T-cell (primary cell): ENCODE measurements around a stretch of chr3.

GRCh38 chr3:58010107-58011095 lies 2.2 kb downstream of the FLNB start:
- PRO-cap, 7 experiments: no peak in any of the 7 experiments

- PRO-cap, 7 experiments: peak in 2 of 7 experiments; most common minus-strand start chr3:58012918 (in 2)
Observed at GRCh38 chr3:58012756-58013099, 4.5 kb downstream of the FLNB start.

DNA sequence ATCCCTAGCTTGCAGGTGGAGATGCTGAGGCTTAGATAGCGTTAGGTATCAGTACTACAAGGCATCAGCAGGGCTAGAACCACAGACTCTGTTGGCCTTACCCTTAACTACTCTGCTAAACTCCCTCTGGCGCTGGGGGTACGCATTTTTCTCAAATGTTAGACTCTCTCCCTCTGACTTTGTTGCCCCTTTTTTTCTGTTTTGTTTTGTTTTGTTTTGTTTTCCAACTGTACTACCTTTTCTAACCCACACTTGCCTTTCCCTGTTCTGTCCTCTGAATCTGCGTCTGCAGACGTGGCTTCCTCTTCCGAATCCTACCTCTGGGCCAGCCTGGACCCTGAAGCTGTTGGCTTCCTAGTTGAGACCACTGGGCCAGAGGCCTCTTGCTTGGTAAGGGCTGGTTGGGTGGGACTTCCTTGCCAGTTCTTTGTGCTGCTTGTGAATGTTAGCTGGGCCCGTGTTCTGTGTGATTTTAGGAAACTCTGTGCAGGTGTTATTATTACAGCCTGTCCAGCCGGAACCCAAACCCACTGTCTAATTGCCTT lies 91.2 kb downstream of the FLNB start:
- PRO-cap, 7 experiments: no peak in any of the 7 experiments

DNA sequence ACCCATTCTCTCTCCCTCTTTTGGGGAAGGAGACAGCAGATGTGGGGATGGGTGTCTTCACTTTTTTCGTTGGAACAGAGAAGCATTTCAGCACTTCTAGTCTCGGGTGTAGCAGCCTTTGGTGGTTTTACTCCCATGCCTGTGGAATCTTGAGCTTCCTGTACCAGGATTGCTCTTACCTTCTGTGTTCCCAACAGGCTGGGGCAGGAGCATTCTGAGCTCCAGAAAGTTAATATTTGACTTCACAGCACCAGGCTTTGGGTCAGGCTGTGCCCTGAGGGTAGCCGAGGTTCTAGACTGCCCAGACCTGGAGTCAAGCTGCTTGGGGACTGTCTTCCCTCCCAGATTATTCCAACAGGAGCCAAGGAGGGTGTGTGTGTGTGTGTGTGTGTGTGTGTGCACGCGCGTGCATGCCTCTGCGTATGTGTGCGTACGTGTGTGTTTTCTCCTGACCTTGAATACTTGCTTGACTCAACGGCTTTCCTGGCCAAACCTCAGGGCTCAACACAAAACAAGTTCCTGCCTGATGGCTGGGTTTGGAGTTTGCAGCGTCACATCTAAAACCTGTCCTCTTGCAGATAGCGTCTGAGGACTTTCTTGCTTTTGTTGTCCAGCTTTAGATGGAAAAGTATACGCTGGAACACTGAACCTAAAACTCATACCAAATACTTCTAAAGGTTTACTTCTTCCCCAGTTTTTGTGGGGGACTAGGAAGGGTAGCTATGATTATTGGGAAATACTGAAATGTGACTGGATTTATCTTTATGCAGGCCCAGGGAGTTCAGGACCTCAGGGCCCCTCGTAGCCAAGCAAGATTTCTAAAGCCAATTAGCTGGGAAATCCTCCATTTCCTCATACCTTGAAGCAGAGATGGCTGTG lies 94.9 kb downstream of the FLNB start:
- PRO-cap, 7 experiments: no peak in any of the 7 experiments

GRCh38 chr3:58164138-58165048 lies 46.4 kb downstream of the DNASE1L3 start:
- PRO-cap, 7 experiments: no peak in any of the 7 experiments

DNA sequence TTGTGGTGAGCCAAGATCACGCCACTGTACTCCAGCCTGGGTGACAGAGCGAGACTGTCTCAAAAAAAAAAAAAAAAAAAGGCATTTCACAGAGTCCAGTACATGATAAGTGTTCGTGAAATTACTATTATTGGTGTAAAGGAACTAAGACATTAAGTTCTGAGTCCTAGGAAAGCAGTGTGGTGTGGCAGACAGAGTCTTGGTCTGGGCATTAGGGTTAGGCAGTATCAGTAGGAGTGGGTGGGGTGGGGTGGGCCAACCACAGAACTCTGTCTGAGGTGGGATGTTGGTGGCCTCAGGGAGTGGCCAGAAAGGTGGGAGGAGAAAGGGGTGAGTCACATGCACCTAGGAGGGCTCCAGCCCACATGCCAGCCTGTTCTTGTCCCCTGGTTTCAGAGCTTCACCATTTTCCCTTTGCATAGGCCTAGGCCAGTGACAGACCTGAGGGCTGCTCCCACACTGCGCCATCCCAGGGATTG lies 34.1 kb downstream of the DNASE1L3 start:
- PRO-cap, 7 experiments: no peak in any of the 7 experiments

DNA sequence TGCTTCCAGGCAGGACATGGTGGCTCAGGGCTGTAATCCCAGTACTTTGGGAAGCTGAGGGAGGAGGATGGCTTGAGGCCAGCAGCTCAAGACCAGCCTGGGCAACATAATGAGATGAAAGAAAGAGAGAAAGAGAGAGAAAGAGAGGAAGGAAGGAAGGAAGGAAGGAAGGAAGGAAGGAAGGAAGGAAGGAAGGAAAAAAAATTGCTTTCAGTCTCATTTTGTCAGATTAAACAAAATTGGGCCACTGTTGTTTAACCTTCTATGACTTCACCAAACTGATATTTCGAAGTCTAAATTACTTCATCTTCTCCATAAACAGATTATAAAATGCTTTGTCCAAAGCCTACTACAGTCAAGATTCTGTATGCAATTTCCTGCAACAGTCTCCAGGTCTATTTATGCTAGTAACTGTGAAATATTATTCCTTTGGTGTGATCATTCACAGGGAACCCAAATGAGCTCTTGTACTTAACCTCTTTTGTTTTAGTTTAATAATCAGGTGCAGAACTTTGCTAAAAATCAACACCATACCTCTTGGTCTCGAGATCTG lies 6.5 kb upstream of the ABHD6 start:
- PRO-cap, 7 experiments: no peak in any of the 7 experiments

GRCh38 chr3:58272253-58272655 lies 33.8 kb upstream of the RPP14 start:
- PRO-cap, 7 experiments: no peak in any of the 7 experiments

- PRO-cap, 7 experiments: no peak in any of the 7 experiments
Observed at GRCh38 chr3:58353922-58354664, 21.4 kb downstream of the PXK start.

DNA sequence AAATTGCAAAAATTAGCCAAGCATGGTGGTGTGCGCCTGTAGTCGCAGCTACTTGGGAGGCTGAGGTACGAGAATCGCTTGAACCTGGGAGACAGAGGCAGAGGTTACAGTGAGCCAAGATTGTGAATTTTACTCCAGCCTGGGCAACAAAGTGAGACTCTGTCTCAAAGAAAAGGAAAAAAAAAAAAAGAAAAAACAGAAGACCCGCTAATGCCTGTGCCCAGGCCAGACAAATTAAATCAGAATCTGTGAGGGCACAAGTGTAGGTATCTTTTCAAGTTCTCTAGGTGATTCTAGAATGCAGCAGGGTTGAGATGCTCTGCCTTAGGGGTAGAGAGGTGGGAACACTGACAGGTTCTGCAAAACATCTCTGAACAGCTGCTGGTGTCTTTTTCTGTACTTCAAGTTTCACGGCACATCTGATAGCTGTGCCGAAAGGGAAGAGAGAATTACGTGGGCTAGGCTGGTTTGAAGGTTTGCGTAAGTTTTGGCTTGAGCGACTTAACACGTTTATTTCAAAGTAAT lies 22.3 kb downstream of the PXK start:
- PRO-cap, 7 experiments: no peak in any of the 7 experiments

DNA sequence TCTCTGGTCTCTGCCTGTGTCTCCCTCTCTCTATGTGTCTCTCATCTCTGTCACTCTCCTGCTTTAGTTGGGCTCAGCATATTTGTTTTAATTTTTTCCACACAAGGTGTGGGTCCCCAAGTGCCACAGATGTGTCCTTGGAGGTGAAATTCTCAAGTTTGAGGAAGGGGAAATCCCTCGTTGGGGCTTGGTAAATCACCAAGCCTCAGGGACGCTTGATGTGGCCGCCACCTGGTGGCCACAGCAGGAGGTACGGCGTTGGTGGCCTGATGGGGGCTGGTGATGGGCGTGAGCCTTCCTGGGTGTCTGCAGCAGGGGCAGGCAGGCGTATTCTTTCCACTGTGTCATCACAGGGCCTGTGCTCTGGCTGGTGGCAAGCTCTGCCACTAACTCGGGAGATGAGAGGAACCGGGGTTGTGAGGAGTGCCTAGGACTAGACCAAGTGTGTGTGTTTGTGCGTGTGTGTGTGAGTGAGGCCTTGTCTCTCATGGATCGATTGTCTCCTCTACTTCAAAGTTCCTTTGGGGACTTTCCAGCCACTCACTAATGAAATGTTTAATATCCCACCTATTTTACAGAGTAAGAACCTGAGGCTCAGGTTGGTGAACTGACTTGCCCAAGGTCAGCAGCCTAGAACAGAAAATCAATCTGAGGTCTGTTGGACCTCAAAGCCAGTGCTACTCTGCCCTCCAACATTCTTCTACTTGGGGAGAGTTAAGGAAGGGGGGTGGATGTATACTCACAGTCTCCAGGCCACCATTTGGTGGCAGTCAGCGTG lies 4.1 kb downstream of the ACOX2 start:
- PRO-cap, 7 experiments: no peak in any of the 7 experiments

GRCh38 chr3:58560820-58561316 lies 16.3 kb downstream of the FAM107A start:
- PRO-cap, 7 experiments: no peak in any of the 7 experiments

GRCh38 chr3:58581146-58581883 lies 4.1 kb upstream of the FAM107A start:
- PRO-cap, 7 experiments: no peak in any of the 7 experiments

- PRO-cap, 7 experiments: no peak in any of the 7 experiments
Observed at GRCh38 chr3:58899492-58899736, 150.4 kb downstream of the CFAP20DC start.

- PRO-cap, 7 experiments: peak in 5 of 7 experiments; most common plus-strand start chr3:59424953 (in 2); most common minus-strand start chr3:59424776 (in 4)
Observed at GRCh38 chr3:59424655-59425252, 374.9 kb upstream of the CFAP20DC start.

DNA sequence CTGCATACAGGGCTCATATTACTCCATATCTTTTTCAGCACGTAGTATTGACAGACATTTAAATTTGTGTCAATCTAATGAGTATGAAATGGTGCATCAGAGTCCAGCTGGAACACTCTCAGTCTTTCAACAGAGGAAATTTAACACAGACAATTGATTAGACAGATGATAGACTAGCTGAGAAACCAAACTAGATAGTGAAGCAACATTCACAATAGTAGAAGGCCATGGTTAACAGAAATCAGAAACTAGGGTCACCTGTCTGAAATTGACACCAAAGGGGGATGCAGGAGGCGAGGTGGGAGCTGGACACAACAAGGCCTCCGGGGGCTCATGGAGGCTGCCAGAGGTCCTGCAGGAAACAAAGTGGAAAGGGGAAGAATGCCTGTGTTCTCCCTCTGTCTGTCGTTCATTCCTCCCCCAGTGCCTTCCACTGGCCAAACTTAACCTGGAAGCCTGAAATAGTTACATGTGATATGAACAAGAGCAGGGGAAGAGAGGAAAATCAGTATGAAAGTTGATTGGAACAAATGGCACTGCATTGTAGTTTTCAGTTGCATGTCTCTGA lies 501.9 kb upstream of the CFAP20DC start:
- PRO-cap, 7 experiments: no peak in any of the 7 experiments

DNA sequence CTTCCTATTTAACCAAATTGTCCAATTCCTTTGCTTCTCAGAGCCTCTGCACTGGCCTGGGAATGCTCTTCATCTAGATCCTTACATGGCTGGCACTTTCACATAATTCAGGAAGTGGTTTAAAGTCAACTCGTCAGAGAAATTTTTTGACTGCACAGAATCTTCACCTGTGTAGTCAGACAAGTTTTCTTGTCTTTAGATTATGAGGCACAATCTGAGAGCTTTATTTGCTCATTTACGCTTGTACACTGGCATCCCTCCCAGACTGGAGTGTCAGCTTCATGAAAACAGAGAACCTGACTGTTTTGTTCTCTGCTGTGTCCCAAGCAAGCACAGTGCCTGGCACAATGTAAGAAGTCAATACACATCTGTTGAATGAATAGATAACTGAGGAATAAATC lies 846.1 kb upstream of the CFAP20DC start:
- PRO-cap, 7 experiments: no peak in any of the 7 experiments

- PRO-cap, 7 experiments: no peak in any of the 7 experiments
Observed at GRCh38 chr3:60319518-60319991, 931.7 kb downstream of the FHIT start.

DNA sequence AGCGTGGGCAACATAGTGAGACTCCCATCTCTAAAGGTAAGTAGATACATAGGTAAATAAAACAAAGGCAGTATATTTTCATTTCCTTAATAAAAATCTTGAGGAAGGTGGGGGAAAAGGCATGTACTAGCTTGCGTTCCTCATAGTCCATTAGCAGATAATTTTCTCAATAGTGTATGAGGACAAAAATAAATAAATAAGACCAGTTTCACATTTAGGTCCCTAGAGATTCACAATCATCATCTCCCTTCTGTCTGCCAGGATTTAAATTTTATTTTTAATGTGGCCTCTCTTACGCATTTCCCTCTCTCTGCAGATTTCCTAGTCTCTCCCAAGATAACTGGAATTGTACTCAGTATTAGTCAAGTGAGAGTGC lies 839.1 kb downstream of the FHIT start:
- PRO-cap, 7 experiments: no peak in any of the 7 experiments

GRCh38 chr3:61805153-61805848 lies 243.9 kb downstream of the PTPRG start:
- PRO-cap, 7 experiments: no peak in any of the 7 experiments